Metastatic Pancreatic Carcinoma in the Ovary (tissue), 1 donor: Measurements from ENCODE around the genes HOXB4, HOXB13 and ATP5MC1.

DNA sequence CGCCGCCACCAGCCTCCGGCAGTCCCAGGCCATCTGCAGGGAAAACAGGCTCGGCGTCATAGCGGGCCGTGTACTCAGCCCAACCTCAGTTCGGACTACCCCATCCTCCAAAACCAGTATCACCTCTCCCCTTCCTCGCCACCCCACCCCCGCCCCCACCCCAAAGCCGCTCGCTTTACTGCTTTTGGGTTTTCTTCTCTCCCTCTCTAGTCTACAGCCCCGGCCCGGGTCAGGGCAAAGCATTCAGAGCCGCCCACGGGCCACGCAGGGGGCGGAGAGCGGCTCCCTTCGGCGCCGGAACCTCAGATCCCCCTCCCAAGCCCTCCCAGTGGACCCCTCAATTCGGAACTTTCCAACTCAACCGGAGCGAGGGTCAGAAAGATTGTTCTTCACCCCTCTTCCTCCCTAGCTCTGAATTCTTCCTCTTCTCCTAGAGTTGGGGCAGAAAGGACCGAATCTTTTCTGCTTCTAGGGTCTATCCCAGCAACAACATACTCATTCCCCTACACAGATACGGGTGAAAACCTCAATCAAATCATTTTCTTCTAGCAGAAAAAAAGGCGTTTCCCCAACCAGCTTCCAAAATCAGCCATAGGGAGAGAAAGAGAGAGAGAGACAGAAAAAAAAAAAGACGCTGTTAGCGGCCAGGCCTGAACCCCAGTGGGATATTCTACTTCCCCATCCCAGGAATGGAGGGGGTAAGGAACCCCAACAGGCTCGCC is 1.0 kb downstream of the HOXB2 start:
- PRO-cap = no peak

GRCh38 chr17:48552823-48553554 is 8.1 kb upstream of the HOXB2 start:
- PRO-cap = no peak

- PRO-cap = no peak
Measured at GRCh38 chr17:48562268-48563000, 15.7 kb downstream of the HOXB4 start.

DNA sequence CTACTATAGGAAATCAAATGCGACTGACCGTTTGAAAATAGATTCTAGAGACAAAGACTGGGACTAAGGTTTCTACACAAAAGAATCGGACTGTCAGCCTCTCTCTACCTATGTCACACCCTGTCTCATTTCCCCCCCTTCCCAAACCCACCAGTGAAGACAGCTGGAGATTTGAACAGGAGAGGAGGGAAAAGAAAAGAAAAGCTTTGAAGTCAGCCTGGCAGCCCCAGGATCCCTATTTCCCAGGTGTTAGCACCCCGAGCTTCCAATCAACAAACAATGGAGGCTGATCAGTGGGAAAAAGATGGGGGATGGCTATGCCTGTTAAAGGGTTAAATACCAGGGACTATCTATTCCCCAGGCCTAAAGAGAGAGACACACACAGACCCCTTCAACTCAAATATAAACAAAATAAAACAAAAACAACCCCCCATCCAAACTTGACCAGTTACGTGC is 8.2 kb downstream of the HOXB4 start:
- PRO-cap = no peak

- PRO-cap = unidirectional peak, plus-strand start at chr17:48575800
Measured at GRCh38 chr17:48575502-48576383, 2.4 kb downstream of the HOXB4 start.

GRCh38 chr17:48578055-48579169 is at the start of gene HOXB4:
HOXB4 (minus strand) TSS chr17:48578350.
- PRO-cap = no peak

- PRO-cap = bidirectional peak, plus-strand start at chr17:48612591, minus-strand start at chr17:48612355
Measured at GRCh38 chr17:48612453-48612848, 1.6 kb upstream of the HOXB7 start.

DNA sequence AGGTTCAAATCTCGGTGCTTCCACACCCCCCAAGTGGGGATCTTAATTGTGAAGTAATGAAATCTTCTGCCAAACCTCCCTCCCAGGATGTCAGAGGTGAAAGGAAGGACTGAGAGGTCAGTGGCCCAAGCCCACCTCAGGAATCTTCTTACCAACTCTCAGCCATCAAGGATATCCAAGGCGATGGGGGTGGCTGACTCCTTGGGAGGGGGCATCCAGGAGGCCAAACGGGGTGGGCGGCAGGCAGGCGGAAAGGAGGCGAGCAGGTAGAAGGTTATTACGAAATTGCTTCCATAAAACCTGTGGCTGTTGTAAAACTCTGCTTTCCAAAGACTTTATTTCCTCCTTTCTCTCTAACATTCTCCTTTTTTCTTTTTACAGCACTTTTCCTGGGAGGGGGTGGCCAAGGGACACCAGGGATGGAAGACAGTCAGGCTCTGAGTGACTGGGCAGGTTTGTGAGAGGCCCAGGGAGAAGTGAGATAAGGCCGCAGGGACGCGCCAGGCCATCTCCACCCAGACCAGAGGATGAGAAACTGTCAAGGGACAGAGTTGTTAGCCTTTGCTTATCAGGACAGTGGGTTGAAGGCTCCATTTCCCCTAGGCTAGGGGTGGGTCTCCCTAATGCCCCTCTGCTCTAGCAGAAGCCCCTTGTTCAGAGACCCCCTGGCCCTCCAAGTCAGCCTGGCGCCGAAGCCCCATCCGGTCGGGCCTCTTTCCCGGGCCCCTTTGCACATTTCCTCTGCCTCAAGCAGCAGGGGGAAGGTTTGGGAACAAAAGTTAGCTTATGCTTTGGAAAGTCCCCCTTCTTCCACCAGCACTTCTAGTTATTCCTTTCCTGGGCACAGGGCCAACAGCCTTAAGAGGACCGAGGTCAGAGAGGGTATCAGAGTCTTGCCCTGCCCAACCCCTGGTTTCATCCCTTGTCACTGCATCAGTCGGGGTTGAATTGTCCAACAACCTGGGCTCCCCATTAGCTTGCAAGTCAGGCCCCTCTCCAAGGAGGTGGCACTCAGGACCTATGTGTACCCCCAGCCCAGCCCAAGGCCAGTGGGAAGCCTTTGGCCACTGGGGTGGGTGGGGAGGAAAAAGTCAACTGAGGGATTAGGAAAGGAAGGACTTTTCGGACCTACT is 5.0 kb upstream of the HOXB9 start:
- PRO-cap = bidirectional peak, plus-strand start at position 472 of the sequence, minus-strand start at position 146 of the sequence

- PRO-cap = no peak
Measured at GRCh38 chr17:48719600-48720285, 2.6 kb downstream of the PRAC1 start.

- PRO-cap = bidirectional peak, plus-strand start at chr17:48728822, minus-strand start at chr17:48728716; bidirectional peak, plus-strand start at chr17:48729250, minus-strand start at chr17:48729061
Measured at GRCh38 chr17:48728584-48729342, at the start of gene HOXB13. HOXB13 (minus strand) TSS chr17:48728750.

GRCh38 chr17:48847866-48848584 is 17.2 kb downstream of the CALCOCO2 start:
- PRO-cap = no peak

- PRO-cap = unidirectional peak, plus-strand start at chr17:48892794; unidirectional peak, plus-strand start at chr17:48892849
Measured at GRCh38 chr17:48892688-48893370, at the start of gene ATP5MC1. ATP5MC1 (plus strand) TSS chr17:48892787.

DNA sequence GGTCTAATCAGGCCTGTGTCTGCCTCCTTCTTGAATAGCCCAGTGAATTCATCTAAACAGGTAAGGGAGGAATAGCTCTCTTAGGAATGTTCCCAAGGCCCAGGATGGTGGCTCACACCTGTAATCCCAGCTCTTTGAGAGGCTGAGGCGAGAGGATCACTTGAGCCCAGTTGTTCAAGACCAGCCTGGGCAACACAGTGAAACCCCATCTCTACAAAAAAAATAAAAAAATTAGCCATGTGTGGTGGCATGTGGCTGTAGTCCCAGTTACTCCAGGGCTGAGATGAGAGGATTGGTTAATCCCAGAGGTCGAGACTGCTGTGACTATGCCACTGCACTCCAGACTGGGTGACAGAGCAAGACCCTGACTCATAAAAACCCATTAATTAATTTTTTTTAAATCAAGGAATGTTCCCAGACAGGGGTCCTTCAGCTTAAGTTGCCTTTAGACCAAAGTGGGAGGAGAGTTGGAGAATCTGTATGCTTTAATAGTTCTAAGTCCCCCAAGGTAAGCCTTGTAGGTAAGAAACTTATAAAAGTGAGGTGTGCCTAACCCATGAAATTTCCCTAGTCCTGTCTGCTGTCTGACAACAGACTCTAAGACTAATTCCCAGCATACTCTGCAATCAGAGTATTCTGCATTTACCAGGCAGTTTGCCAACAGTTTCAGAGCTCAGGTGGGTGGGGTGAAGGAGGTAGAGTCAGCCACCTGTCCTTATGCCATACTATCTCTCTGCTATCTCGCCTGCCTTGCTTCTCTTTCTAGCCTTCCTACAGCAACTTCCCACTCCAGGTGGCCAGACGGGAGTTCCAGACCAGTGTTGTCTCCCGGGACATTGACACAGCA is 2.0 kb downstream of the ATP5MC1 start:
- PRO-cap = no peak

DNA sequence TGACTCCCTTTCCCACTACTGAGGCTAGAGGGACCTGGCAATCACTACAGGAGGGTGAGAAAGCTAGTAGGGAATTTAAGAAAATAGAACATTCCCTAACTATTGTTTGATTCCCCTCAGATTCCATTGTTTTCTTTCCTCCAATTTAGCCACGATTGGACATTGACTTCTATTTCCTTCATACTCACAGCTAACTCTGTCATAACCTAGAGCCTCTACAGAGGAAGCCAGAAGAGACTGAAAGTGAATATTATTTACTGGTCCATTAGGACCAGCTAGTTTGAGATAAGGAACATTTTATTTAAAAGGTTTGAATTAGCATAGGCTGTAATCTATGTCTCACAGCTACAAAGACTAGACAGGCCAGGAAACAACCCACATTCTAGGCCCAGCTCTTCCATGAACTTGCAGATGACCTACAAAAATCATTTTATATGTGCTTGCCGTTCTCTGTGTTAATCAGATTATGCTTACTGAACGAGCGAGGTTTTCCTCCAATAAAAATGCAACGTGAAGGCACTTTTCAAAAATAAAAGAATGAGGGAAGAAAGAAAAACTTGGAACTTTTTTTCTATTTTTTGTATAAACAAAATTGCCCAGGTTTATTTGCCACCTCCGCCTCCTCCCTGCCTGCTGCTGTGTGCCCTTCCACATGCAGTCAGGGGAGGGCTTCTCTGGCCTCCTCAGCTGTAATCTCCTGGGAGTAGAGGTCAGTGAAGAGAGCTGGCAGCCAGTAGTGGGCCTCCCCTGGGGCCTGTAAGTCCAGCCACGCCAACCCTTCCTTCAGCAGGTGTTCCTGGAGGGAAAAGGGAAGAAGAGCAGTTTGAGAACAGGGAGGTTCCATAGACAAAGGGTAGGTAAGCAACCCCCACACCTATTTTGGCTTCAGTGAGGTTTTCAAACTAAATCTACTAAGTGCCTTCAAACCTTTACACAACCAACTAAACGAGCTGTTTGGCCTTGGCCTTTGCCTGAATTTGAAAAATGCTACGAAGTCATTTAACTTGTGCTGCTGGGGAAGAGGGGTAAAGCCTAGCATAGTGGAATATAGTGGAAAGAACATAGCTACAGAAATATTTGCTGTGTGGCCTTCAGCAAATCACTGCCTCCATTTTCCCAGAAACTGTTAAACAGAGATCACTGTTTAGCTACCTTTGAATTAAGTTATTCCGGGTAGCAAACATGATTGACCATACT is 14.4 kb downstream of the SNF8 start:
- PRO-cap = no peak

DNA sequence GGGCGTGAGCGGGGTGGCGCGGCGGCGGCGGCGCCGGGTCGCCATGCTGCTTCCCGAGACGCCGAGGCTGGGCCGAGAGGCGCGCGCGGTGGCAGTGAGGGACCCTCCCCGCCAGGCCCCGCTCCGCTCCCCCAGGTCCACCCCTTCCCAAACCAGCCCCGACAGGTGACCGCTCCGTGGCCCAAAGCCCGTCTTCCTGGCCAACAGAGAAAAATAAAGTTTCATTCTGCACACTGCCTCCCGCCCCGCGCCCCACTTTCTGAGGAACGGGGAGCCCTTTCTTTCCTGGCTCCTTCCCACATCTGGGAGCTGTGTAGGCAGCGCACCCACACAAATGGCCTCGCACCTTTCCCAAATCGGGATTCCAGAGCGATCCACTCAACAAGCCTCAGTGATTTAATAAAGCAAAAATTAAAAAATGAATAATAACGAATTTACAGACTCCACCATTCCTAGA is 1.3 kb downstream of the IGF2BP1 start:
- PRO-cap = no peak

- PRO-cap = no peak
Measured at GRCh38 chr17:49218758-49219974, 8.7 kb downstream of the ABI3 start.

GRCh38 chr17:49227272-49227630 is 3.3 kb downstream of the PHOSPHO1 start:
- PRO-cap = no peak

DNA sequence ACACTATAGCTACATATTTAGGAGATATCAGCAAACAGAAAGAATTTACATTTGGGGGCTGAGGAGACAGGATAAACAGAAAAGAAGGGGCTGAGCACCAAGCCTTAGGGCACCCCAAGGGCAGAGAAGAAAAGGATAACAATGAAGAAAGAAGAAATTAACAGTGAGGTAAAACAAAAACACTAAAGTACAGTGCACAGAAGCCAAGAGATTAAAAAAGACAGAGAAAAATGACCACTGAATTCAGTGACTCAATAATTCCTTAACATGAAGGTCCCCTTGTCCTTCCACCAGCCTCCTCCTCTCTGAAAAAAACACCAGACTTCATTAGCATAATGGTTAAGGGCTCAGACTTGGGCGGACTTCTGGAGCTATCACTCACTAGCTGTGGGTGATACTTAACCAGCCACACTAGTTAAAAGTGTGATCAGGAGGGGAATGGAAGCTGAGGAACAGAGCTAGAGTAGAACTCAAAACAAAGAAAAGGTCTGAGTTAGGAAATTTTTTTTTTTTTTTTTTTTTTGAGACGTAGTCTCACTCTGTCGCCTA is 23.3 kb downstream of the ZNF652 start:
- PRO-cap = no peak

DNA sequence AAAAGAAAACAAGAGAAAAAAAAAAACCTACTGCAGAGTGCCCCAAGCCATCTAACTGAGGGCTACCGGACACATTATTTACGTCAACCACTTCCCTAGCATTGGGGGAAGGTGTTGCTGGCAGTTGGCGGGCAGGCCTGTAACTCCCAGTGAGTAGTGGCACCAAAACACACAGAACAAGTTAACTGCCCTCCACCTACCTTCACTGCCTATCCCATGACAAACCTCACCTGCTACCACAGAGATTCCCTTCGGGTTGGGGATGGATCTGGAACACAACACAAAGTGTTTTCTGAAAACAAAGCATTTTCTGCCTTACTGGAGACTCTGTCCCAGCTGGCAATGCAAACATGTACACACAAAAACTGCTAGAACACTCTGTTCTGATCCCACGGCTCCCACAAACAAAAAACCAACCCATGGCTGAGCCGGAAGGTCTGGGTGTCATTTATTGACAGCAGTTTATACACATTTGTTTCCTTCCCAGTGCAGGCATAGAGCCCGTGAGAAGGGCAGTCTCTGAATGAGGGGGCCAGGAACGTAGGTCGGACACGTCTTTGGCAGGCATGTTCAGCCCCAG is 11.0 kb downstream of the PHB1 start:
- PRO-cap = no peak

DNA sequence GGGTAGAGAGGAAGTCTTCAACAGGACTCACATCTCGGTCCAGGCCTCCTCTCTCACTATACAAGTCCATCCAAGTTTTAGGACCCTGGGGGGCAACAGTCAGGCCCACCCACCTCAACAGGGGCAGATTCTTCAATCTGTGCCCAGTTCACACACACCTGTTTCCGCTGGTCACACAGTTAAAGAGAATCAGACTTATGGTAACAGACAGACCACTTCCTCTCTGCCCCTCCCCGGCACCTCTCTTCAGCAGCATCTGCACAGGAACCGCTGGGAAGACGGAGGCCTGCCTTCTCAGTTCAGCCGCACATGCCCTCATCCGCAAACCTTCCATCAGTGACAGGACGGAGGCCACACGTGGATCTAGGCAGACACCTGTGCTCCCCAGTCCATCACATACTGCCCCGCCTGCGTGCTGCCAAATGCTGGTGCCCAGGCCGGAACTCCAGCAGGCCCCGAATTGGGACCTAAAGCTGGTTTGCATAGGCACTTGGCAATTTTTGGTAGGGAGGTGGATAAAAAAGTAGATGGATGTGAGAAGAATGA is 10.3 kb downstream of the PHB1 start:
- PRO-cap = no peak